PFSK-1 (cell line): ENCODE data around the genes GDPD1 and PTRH2.

GRCh38 chr17:59093541-59094234 is 13.0 kb downstream of the TRIM37 start:
- RRBS: no CpG with 5 or more reads among the region's 11 CpGs

DNA sequence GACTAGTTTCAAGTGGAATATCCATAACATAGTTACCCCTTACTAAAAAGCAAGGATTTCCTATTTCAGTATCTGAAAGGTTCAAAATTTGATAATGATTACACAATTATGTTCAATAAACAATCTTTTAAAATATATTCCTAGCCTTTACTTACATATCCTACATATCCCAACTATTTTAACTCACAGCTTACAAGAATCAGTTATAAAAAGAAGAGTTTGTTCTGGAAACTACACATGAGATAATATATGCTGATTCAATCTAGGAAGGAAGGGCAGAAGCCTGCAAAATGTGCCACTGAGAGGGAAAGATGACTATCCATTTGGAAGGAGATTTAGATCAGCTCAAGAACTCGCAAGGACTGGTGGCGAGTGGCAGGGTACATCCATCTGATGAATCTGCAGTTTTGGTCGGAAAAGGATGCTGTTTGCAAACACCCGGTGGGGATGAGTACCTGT is 909 bp downstream of the TRIM37 start:
- RRBS: 5% methylated on average over 1 of the region's 4 CpGs

- RRBS: no CpG with 5 or more reads among the region's 7 CpGs
Measured at GRCh38 chr17:59211159-59211706, 1.4 kb downstream of the SMG8 start.

DNA sequence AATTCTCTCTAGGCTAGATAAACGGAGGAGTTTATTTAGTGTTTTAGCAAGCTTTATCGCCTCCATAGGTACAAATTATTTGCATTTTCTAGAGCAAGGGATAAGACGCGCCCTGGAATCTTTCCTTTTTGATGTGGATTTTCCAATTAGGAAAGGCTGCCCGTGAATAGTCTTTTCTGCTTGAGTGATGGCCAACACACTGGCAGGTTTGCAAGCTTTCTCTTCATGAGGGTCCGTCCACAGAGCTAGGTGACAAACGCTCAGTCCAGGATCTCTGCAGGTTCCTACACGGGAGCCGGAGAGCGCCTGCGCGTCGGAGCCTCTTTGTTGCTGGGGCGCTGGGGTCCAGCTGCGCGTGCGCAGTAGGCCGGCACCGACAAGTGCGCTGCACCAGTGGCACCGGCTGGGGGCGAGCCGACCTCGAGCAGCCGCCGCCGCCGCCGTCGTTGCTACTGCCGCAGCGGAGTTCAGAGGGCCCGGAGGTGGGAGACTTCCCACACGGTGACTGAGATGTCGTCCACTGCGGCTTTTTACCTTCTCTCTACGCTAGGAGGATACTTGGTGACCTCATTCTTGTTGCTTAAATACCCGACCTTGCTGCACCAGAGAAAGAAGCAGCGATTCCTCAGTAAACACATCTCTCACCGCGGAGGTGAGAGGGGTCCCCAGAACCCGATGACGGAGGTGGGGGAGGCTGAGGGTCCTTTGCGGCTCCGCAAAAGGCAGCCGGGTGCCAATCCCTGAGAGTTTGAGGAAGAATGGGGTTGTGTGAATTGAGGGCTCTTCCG is at the start of gene GDPD1:
GDPD1 (plus strand) TSS at position 412 of the 788 bp plus-strand sequence.
- RRBS: 1% methylated on average over 22 of the region's 47 CpGs

GRCh38 chr17:59329367-59330129 is 1.9 kb upstream of the YPEL2 start:
- RRBS: no CpG with 5 or more reads among the region's 8 CpGs

GRCh38 chr17:59369311-59369822 is 37.9 kb downstream of the YPEL2 start:
- RRBS: no CpG with 5 or more reads among the region's 7 CpGs

- RRBS: no CpG with 5 or more reads among the region's 11 CpGs
Measured at GRCh38 chr17:59521368-59522019, 43.9 kb upstream of the DHX40 start.

- RRBS: no CpG with 5 or more reads among the region's 1 CpG
Measured at GRCh38 chr17:59655822-59656411, 36.2 kb downstream of the CLTC start.

DNA sequence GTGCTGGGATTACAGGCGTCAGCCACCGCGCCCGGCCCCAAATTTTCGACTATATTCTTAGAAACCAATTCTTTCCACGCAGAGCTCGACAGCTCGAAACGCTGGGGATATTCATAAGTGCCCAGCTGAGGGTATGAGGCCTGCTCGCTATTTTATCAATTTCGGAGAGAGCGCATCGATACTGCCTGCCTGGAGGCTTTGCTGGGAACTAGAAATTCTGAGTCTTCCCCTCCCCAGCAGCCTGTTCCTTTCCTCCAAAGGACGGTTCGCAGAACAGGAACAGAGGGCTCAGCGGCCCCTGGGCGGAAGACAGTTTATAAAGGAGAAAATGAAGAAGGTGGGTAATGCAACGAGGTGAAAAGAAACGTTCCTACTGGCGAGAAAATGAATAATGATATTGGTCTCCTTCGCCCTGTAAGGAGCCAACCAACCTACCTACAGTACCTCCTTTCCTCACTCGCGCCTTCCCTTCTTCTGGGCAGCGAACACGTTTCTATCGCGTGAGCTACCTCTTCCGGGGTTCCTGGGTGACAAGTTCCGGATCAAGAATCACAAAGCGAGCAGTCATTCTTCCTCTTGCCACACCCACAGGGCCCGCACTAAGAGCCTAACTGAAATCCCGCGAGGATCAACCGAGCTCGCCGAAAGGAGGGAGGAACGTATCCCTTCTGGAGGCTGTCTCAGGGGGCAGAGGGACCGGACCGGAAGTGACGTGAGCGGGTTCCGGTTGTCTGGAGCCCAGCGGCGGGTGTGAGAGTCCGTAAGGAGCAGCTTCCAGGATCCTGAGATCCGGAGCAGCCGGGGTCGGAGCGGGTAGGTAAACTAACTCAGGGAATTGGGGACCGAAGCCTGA is at the start of gene PTRH2:
PTRH2 (minus strand) TSS at position 495 of the 853 bp plus-strand sequence.
- RRBS: 1% methylated on average over 8 of the region's 50 CpGs

- RRBS: no CpG with 5 or more reads among the region's 8 CpGs
Measured at GRCh38 chr17:59847384-59848227, 45.1 kb downstream of the TUBD1 start.

DNA sequence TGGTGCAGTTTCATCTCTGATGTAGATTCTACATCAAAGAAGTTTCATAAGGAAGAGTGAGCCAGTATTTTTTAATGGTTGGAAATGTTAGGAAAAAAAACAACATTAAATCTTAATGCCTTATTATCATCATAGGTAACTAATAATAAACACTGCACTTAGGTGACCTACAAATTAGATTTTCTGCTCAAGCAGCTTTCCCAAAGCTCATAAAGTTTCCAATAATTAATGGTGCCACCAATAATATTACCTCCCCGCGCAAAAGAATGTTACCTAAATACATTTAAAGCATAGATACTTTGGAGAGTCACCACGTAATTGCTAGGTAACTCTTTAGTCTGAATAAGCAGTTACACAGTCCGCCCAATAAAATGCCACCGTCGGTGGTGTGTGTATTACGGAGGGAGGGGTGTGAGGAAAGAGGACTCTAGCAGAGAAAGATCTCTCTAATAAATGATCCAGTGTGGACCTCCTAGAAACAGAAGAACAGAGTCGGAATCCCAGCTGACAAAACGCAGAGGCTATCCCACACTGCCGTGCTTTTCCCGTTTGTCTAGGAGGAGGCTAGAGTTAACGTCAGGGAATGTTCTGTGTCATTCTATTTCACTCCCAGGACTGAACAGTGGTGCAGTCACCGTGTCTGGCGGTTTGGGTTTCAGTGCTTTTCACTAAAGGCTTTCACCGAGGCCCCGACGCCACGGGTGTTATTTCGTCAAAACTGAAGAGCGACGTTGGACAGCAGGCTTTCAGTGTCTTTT is 721 bp downstream of the RNFT1 start:
- RRBS: no CpG with 5 or more reads among the region's 21 CpGs

GRCh38 chr17:60086916-60087737 is 8.4 kb upstream of the HEATR6 start:
- RRBS: no CpG with 5 or more reads among the region's 8 CpGs

DNA sequence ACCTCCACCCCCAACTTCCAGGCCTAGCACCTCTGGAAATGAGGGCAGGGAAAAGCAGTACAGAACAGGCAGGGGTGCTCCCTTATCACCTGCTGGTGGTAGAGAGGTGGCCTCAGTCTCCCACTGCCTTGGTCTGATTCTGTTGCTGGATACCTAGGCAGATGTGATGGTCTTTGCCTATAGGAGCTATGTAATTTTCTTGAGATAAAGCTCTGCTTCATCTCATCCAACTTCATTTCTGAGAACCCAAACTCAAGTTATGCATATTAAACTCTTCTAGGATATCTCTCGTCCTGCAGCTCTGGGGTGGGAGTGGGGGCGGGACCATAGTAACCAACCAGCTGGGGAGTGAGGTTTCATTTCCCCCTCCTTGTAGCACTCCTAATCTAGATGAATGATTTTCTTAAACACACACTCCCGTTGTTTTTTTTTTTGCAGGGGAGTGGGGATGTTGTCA is 10.3 kb upstream of the HEATR6 start:
- RRBS: no CpG with 5 or more reads among the region's 3 CpGs

- RRBS: no CpG with 5 or more reads among the region's 8 CpGs
Measured at GRCh38 chr17:60154654-60155011, 4.9 kb downstream of the CA4 start.

DNA sequence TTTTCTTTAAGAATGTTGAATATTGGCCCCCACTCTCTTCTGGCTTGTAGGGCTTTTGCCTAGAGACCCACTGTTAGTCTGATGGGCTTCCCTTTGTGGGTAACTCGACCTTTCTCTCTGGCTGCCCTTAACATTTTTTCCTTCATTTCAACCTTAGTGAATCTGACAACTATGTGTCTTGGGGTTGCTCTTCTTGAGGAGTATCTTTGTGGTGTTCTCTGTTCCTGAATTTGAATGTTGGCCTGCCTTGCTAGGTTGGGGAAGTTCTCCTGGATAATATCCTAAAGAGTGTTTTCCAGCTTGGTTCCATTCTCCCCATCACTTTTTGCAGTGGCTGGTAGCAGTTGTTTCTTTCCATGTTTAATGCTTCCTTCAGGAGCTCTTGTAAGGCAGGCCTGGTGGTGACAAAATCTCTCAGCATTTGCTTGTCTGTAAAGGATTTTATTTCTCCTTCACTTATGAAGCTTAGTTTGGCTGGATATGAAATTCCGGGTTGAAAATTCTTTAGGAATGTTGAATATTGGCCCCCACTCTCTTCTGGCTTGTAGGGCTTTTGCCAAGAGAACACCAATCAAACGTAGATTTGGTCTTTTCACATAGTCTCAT is 50.9 kb downstream of the USP32 start:
- RRBS: no CpG with 5 or more reads among the region's 3 CpGs

- RRBS: no CpG with 5 or more reads among the region's 4 CpGs
Measured at GRCh38 chr17:60524040-60524601, 1.9 kb downstream of the APPBP2 start.

DNA sequence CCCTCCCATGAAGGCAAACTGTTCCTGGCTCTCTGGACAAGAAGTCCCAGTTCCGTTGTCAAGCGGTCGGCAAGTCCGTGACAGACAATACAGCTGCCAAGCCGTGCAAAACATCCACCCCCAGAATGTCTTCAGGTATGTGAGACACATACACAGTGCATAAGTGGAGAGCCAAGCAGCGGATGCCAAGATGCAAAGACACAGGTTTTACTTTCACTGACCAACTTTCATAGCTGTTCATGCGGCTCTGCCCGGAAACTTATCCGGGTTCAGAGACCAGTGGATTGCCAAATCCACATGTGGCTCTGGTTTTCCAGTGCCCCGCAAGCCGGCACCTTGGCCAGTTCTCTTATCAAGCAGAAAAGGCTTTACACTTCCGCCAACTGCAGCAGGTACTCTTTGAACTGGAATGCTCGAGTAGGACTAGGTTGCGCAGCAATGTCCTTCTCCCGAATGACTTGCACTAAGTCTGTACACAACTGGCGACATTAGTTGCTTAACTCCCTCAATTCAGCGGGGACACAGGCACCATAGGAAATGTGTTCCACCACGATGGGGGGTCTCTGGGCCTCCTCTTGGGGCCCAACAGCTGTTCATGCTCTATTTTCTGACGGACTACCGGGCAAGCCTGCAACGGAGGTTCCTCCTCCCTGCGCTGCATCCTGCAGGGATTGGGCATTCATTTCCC is 33.8 kb upstream of the APPBP2 start:
- RRBS: 81% methylated on average over 3 of the region's 22 CpGs

GRCh38 chr17:60599866-60600127 is 196 bp upstream of the PPM1D start:
- RRBS: 0% methylated on average over 2 of the region's 30 CpGs

GRCh38 chr17:61135873-61136401 is 263.7 kb upstream of the TBX2 start:
- RRBS: no CpG with 5 or more reads among the region's 12 CpGs

DNA sequence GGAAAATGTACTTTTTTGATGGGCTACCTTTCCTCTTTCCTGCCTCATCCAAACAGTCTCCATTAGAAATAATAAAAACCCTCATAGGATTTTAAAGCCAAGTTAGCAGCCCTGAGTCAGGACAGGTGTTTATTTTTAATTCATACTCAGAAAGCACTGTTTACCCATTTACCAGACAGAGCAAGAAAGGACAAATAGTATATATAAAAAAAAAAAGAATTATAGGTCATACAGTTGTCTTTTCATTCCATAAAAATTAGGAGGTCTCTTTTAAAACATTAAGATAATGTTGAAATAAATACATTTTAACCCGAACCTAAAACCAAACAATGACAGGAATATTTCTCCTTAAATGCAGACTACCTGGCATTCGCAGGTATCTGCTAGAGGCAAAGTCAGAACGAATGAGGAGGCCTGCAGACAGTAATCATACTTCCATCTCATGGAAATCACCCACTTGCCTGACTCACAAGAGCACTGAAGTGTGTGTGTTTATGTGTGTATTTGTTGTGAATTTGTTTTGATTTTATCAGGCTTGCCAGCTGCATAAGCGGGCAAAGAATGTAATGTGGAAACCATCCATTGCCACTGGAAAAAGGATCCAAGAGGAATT is 198.7 kb upstream of the TBX2 start:
- RRBS: no CpG with 5 or more reads among the region's 4 CpGs